ENCODE data around the gene GJB2.

GRCh38 chr13:19239423-19239828, 57.8 kb upstream of the TUBA3C start:
- PRO-cap: no peak

DNA sequence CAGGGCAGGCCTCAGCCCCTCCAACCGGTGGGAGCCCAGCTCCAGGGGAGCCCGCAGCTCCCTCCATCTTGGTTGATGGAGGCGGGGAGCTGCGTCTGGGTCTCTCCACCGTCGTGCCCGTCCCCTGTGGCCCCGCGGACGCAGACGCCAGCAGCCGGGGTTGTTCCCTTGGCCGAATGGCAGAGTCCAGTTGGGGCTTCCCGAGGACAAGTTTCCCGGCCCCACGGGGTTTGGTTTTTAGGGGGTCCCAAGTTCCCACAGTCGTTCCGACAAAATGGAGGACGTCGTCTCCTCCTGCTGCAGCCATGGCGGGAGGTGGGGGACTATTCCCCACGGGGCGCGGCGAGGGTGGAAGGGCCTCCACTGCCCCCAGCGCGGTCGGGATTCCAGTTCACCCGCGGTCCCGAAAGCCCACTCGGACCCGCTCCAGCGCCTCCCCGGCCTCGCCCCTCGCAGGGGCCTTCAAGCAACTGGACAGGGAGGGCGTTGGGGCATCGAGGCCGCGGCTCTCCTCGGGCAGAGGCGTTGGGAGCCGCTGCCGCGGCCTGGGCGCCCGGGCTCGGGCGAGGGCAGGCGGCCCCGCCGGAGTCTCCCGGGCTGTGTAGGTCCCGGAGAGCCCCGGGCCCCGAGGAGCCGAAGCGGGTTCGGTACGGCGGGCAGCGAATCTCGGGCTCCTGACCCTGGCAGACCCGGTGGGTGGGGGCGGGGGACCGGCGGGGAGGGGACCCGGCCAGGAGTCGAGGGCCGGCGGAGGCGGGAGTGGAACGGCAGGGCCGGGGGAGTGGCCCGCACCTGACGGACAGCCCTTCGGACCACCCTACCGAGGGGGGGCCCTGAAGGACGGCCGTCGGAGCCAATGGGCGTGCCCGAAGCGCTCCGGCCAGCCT, 517 bp upstream of the ZMYM2 start:
- PRO-cap: bidirectional peak, plus-strand start at position 75 of the sequence, minus-strand start at position 70 of the sequence; bidirectional peak, plus-strand start outside the sequence, minus-strand start at position 668 of the sequence

DNA sequence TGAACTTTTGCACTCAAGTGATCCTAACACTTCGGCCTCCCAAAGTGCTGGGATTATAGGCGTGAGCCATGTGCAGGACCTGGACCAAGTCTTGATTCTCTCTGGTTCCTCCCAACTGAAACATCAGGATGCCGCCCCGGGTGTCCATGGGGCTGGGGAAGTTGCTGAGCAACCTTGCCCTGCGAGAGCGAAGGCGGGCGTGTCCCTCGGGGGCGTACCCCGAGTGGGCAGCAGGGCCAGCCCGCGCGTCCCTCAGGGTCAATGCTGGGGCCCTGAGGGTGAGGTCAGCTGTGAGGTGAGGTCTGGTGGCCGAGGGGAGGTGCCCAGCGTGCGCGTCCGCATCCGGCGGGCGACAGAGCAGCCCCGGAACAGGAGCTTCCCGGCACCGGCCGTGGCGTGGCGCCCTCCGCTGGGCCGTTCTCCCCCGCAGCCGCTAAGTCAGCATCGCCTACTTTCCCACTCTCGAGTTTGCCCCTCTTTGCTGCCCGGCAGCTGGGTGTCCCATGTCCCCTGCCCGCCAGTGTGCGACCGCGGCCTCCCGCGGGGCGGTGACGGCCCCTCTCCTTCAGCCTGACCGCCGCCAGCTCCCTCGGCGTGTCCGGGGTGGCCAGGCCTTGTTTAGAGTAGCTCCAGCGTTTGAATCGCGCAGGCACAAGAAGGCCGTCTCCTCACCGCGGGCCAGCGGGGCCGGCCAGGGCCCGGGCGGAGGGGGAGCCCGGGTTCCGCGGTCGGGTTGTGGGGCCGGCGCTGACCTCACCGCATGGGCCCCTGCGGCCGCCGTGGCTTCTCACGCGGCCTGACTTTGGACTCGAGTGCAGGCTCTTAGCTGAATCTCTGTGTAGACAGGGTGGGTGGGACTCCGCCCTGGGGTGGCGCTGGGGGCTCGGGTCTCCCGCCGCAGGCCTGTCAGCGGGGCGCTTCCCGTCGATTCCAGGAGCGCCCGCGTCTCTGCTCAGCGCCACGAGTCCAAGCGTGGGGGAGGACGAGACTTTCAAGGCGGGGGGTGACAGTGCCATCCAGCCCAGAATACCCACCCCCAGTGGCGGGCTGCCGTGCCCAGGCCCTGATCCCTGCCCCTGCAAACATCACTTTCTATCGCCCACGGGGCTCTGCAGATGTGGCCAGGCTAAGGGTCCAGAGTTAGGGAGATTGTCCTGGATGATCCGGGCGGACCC, 33.0 kb downstream of the GJA3 start:
- PRO-cap: bidirectional peak, plus-strand start at position 420 of the sequence, minus-strand start at position 263 of the sequence; unidirectional peak, minus-strand start at position 695 of the sequence; unidirectional peak, minus-strand start at position 798 of the sequence

- PRO-cap: bidirectional peak, plus-strand start at chr13:20193060, minus-strand start at chr13:20192964
Measured at GRCh38 chr13:20192470-20193143, at the start of gene GJB2. TSS of gene GJB2 (minus strand) at chr13:20192938.

DNA sequence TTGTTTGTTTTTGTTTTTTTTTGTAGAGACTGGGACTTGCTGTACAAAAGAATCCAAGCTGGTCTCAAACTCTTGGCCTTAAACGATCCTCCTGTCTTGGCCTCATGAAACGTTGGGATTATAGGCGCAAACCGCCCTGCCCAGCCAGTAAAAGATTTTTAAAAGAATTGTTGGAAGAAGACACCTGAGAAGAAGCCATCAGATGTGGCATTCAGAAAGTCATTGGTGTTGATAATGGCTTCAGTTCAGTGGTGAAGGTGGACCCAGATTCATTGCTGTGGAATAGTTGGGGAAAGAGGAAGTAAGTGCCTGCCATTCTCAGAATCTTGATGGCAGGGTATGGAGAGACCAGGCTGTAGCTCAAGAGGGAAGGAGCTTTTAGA, 12.8 kb downstream of the GJB6 start:
- PRO-cap: no peak

- PRO-cap: no peak
Measured at GRCh38 chr13:20337089-20337513, 105.0 kb upstream of the GJB6 start.

DNA sequence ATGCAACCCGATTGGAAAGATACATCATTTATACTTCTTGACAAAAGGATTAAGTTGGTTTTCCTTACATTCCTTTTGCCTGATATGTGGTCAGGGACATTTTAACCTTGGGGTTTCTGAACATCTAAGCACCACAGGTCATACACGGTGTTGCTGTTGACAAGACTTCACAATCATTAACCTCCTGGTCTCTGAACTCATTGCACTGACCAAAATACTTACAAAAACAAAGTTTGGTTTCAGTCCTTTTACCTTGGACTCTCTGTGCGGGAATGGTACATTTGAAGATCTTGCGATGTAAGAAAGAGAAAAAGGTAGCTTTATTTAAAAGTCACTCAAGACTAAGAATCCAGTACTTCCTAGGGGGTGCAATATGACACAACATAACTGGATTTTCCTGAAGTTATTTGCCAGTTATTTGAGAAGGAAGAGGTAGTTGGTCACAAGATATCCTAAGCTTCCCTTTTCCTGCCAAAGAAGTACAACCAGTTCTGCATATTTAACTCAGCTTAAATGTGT, 19.8 kb downstream of the CRYL1 start:
- PRO-cap: no peak

GRCh38 chr13:20544554-20545162, 19.0 kb upstream of the CRYL1 start:
- PRO-cap: unidirectional peak, minus-strand start at chr13:20544719

DNA sequence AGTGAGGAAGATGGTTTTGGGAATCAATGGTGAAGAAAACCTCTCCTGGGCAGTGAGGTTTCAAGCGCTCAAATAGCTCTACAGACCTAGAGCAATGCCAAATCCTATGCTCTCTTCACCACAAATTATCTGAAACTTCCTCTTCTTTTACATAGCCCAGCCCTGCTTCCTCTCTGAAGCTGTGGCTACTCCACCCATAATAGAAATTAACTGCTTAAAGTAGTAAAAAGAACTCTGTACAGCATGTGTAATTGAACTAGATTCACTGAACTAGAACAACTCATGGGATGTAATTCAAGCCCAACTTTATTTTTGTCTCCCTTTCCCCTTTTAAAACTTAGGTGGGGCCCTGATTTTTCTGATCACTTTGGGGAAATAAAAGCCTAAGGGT, 20.4 kb upstream of the IFT88 start:
- PRO-cap: unidirectional peak, minus-strand start at position 127 of the sequence

GRCh38 chr13:20728854-20729291, 25.4 kb downstream of the IL17D start:
- PRO-cap: no peak

DNA sequence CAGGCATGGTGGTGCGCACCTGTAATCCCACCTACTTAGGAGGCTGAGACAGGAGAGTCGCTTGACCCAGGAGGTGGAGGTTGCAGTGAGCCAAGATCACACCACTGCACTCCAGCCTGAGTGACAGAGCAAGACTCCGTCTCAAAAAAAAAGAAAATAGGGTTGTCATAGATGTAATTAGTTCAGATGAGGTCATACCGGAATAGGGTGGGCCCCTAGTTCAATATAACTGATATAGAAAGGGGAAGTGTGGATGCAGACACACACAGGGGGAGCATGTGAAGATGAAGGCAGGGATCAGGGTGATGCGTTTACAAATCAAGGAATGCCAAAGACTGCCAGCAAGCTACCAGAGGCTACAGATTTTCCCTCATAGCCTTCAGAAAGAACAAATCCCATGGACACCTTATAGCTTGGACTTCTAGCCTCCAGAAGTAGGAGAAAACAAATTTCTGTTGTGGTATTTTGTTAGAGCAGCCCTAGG, 24.3 kb upstream of the EEF1AKMT1 start:
- PRO-cap: no peak

DNA sequence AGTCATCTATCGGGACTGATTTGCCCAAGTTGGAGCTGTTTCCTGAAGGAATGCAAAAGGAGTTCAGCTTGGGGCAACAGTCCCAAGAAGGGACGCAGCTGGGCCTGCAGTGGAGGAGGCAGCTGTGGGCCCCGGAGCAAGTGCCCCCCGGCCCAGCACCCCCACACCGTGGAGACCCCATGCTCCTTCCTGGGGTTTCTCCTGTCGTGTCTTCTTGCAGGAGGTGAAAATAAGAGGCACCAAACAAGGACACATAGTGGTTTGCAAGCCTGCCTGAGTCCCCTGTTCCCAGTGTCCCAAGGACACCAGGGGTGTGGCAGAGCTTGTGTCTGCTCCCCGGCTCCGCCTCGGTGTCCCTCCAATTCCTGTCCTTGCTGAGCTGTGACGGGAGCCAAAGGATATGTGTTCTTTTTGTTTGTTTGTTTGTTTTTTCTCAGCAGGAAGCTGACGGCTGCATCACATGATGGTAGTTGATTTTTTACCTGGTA, 50.6 kb upstream of the XPO4 start:
- PRO-cap: no peak

DNA sequence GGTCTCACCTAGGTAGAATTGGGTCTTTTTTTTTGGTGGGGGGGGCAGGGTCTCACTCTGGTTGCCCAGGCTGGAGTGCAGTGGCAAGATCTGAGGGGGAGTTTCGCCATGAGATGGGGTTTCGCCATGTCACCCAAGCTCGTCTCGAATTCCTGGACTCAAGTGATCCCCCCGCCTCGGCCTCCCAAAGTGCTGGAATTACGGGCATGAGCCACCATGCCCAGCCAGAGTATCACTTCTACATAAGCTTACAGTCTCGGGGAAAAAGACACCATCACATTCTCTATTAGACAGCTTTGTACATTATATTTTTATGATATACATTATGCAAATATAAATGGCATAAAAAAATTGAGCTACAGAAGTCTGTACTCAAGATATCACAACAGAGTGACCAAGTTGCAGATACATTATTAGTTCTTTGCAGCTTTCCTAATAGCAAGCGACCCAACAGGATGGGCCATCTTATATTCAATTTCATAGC, 5.2 kb downstream of the LATS2 start:
- PRO-cap: no peak

DNA sequence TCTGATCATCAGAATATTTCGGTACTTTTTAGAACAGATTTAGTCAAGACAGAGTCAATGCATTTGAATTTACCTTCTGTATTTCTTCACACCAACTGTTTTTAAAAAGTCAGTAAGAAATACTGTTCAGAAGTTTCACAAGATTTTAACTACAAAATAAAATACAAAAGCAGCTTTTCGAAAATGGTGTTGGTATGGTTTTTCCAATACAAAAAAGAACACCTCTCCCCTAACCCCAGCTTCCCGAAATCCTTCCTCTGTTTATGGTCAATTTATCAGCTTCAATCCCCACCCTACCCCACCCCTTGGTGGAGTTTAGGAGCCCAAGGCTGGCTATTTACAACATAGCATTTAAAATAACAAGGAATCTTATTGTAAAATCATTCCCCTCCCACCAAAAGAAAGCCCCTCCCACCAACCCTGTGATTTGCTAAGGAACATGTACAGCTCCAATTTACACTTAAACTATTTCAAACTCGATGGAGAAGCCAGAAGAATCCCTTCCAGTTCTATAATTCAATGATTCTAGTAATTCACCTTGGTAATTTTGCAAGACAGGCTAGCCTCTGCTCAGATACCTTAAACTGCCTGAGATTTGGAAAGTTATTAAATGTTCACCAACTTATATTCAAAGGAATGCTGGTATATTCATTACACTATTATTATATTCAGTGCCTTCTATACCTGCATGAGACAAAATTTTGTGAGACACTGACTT, 3.1 kb downstream of the LATS2 start:
- PRO-cap: no peak

DNA sequence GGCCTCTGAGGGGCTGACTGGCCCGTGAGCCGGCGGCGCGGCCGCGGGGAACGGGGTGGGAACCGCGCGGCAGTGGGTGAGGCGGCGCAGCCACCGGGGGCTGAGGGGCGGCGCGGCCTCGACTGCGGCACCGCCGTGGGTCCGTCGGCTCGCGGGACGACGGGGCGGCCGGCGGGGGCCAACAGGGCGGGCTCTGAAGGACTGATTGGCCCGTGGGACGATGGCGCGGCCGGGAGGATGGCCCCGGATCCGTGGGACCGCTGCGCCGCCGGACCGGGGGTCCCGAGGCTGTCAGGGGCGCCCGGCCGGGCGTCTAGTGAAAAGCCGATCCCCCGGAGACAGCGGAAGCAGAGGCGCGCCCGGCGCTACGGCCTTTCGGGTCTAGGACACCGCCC, 807 bp downstream of the LATS2 start:
- PRO-cap: bidirectional peak, plus-strand start at position 147 of the sequence, minus-strand start at position 132 of the sequence

DNA sequence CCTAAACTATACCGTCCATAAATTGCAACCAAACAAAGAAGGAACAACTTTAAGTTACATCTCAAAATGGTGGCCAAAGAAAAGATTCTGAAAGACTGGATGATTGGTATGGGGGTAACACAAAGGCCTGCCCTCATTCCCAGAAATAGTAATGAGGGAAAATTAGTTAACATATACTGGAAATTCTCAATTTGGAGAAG, 3.8 kb downstream of the SAP18 start:
- PRO-cap: no peak

- PRO-cap: unidirectional peak, plus-strand start at chr13:21298210; bidirectional peak, plus-strand start at chr13:21298435, minus-strand start at chr13:21298401
Measured at GRCh38 chr13:21297631-21298900, 121.6 kb downstream of the MRPL57 start.

DNA sequence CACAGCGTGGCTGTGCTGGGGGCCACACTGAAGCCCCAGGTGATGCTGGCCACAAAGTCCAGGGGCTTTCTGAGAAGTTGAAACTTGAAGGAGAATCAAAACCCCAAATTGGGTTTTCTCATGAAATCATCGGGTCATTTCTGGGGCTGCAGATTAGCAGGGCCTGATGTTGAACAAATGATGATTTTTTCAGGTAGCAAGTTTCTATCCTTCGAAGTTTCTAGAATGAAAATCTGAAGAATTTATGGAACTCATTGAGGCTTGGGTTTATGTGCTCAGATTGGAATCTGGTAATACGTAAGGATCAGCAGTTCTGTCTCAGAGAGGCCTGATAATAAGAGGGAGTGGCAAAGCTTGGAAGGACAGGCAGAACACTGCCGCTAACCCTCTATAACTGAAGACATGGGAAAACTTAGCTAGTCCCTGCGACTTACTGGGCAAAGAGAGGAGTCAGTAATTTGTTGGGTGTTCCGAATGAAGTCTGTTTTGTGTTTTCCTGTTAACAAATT, 223.7 kb downstream of the FGF9 start:
- PRO-cap: no peak

DNA sequence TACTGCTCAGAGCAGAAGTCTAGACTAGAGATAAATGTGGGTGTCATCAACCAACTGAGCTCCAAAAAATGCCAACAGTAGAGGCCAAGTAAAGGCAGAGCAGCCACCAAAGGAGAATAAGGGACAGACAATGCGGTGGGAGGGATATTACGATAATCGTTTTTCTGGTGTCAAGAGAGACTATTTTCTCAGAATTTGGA, 109.4 kb downstream of the SGCG start:
- PRO-cap: no peak

DNA sequence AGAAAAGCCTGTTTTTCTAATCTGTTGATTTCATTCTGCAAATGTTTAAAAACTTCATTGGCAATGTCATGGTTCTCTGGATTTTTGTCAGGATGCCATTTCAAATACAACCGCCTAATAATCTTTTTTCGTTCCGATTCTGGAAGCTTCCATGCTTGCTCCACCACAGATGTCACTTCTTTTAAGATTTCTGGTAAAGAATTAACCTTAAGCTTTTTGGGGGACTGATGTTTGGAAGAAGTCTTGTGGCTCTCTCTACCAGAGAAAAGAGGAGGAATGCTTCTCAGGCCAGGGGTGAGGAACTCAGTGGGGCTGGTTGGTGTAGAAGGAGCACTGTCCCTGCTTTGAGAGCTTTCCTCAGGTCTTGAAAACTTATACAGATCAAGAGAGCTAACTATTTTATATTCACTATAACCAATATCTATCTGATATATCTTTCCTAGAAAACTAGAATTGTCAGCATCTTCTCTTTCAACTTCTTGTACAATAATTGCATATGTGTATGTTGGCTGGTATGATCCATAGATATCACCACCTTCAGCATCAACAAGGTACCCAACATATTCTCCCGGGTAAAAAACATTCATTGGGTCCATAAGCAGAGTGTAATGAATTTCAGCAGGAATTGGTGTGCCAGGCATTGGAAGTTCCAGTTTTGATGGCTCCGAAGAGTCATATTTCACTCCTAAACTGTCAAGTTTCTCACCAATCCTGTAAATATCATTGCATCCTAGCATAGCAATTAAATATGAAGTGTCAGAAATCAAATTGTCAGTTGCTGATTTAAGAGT, 102.5 kb downstream of the SACS start:
- PRO-cap: no peak

Data from vermiform appendix (tissue), 1 donor.